Gastroesophageal sphincter (tissue), 4 donors: ENCODE data around the gene CYP8B1.

GRCh38 chr3:41681271-41682034, 280.4 kb downstream of the ULK4 start:
- PRO-cap = no peak
- RAMPAGE, long total RNA, 4 experiments = no peak in any of the 4 experiments

DNA sequence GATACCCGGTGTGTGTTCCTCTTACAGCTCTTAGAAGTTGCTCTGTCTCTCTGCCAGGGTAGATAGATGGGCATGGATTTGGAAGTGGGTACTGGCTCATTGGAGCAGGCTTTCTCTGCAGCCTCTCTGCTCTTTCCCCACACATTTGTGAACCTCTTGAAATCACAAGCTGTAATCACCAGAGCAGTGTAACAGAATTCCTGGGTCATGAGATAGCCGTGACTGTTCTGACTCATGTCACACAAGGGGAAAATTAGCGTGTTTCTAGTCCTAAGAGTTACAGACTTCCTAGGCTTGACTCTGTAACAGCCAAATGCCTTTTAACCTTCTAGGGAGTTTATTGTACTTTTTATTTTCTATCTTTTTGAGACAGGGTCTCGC, 54.8 kb upstream of the TRAK1 start:
- PRO-cap = unidirectional peak, minus-strand start at position 147 of the sequence
- RAMPAGE, long total RNA, 4 experiments = no peak in any of the 4 experiments

DNA sequence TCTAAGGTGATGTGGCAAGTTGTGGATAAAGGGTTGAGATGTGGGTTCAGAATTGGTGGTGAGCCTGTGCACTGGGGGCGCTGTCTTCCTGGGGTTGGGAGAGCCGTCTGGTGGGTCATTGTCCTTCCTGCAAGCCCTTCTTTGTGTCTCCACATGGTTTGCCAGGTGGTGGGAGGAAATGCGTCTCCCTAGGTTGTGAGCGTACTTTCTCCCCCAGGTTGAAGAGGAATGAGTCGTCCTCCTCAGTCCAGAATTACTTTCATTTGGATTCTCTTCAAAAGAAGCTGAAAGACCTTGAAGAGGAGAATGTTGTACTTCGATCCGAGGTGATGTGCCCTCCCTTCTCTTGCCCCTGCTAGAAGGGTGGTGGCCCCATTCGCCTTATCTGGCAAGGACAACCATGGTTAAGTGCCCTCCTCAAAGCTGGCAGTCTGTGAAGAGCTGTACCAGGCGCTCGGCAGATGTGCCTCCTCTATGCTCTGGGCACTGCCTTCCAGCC, 77.1 kb downstream of the CCK start:
- PRO-cap = no peak
- RAMPAGE, long total RNA, 4 experiments = no peak in any of the 4 experiments

DNA sequence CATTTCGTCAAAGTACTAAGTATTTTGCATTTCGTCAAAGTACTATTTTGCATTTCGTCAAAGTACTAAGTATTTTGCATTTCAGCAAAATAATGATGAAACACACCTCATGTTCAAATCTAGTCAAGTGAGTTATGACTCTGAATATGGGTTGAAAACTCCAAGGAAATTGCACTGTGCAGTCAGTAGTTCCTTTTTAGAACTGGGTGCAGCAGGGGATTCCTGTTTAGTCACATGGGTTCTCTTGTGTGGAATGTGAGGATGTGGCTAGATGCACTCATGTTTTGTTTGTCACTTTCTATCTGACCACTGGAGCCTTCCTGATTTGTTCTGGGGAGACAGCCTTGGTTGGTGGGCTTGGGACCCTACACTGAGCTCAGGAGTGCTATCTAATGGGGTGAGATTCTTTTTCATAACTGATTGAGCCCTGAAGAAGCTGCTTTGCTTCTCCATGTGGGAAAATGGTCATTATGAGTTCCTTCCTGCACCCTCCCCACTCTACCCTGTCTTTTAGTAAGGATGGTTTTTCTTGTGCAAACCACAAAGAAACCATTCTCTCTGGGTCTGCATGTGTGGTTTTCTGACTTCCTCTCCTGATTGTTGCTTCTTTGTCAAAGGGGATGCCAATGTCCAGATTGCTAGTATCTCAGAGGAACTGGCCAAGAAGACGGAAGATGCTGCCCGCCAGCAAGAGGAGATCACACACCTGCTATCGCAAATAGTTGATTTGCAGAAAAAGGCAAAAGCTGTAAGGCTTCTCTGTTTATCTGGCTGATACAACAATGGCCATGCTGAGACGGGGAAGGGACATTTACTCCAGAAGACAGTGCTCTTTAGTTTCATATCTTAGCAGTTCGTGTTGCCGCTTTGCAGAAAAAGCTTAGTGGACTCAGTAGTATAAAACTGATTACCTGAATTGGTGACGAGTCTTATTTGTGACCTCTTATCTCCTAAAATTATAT, 73.2 kb downstream of the CCK start:
- PRO-cap = no peak
- RAMPAGE, long total RNA, 4 experiments = no peak in any of the 4 experiments

GRCh38 chr3:42223995-42224530, 41.9 kb downstream of the CCK start:
- PRO-cap = no peak
- RAMPAGE, long total RNA, 4 experiments = no peak in any of the 4 experiments

DNA sequence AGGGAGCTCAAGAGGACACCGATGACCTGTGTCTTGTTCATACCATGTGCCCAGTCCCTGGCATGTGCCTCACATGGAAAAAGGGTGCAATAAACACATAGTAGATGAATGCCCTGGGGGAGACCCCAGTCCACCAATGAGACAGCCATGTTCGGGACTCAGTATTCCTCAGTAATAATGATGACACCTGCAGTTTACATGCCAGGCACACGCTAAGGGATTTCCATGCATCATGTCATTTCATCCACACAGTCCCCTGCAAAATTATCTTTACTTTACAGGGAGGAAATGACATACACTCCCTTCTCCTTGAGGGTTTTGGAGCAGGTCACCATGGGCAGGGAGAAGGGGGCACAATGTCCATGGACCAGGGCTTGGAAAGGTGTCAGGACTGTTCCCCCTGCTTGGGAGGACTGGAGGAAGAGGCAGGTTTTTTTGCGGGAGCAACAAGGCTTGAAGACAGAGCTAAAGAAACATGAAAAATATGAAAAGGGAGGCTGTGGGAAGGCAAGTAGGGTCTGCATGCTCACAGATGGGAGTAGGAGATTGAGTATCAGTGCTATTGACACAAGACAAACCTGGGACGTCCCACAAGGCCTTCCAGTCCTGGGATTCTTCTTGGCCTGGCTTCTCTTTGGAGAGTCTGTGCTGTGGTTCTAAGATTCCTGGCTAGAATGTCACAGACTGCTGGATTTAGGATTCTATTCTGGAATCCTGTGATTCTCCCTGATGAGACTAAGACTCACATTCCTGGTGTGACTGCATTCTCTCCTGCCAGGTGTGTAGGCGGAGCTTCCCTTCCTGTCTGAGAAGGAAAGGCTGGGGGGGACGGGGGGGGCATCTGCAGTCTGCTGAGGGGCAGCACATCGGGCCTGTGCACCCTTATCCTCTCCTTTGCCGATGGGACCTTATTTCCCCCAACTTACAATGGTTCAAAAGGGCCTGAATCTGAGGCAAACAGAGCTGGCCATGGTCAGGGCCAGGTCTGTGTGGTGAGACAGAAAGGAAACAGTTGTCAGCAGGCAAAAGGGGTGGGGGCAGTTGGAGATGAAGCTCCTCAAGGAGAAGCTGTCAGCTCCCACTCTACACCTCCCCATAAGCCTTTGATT, 30.5 kb downstream of the VIPR1 start:
- PRO-cap = no peak
- RAMPAGE, long total RNA, 4 experiments = no peak in any of the 4 experiments

GRCh38 chr3:42658138-42659316, 5.0 kb downstream of the ZBTB47 start:
- PRO-cap = no peak
- RAMPAGE, long total RNA, 4 experiments = no peak in any of the 4 experiments

GRCh38 chr3:42746366-42746899, 26.6 kb downstream of the CCDC13 start:
- PRO-cap = bidirectional peak, plus-strand start at chr3:42746690, minus-strand start at chr3:42746604
- RAMPAGE, long total RNA, 4 experiments = no peak in any of the 4 experiments

DNA sequence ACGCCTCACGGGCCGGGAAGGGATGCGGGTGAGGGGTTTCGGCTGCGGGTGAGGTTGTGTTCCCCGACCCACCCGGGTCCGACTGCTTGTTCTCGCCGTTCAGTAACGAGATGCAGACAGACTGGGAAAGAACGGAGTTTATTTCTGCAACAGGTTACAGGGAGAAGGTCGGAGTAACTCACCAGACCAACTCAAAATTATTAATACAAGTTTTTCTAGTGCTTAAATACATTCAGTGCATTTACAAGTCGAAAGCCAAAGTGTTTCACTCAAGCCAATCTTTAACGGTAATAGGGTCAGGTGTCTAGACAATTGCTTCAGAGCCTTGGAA, 492 bp upstream of the HIGD1A start:
- PRO-cap = no peak
- RAMPAGE, long total RNA, 4 experiments = no peak in any of the 4 experiments

- PRO-cap = no peak
- RAMPAGE, long total RNA, 4 experiments = no peak in any of the 4 experiments
These were observed 10.2 kb downstream of the ACKR2 start for GRCh38 chr3:42819440-42819816.

DNA sequence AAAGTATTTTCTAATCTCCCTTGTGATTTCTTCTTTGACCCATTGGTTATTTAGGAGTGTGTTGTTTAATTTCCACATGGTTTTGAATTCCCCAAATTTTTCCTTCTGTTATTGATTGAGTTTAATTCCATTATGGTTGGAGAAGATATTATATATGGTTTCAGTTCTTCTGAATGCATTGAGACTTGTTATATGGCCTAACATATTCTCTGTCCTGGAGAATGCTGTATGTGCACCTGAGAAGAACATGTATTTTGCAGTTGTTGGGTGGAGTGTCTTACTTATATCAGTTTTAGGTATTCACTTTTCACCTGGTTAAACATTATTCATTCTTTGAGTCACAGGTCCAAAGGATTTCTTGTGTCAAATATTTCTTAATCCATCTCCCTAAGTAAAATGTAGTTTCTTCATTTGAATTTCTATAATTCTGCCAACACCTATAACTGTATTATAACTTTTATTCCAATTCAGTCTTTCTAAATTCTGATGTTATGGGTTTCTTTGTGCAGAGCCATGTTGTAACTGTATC, 17.8 kb downstream of the ACKR2 start:
- PRO-cap = no peak
- RAMPAGE, long total RNA, 4 experiments = no peak in any of the 4 experiments

DNA sequence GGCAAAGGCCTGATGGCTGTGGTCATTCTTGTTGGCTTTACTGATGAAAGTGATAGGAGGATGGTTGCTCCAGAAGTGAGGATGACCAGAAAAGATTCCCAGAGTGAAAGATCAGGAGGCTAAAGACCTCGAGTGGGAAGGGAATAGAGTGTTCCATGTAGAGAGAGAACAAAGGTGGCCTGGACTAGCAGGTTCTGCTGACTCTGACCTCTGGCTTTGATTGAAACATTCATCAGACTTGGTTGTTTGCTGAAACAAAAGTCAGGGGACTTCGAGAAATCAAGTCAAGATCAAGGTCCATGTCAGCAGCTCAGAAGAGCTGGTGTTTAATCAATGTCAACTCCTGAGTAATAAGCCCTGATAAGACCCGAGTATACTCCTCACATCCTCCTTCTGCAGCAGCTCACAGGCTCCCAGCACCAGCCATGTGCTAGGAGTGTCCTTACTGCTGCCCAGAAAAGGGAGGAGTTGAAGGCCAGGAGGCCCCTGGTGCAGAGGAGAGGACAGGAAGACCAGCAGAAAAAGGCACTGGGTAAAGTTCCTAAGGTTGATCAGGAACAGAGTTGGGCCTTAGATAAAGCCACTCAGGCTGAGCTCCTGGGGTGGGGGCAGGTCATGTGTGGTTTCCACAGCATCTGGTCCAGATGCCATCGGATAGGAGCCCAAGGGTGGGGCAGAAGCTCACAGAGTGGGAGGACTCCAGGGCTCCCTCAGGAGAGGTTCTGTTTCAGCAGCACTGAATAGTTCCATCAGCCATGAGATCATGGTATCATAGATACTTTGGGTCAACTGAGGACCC, 19.8 kb downstream of the CYP8B1 start:
- PRO-cap = no peak
- RAMPAGE, long total RNA, 4 experiments = no peak in any of the 4 experiments

GRCh38 chr3:42875725-42876411, at the start of gene CYP8B1:
CYP8B1 (minus strand) TSS chr3:42875879.
- PRO-cap = no peak
- RAMPAGE, long total RNA, 4 experiments = no peak in any of the 4 experiments

DNA sequence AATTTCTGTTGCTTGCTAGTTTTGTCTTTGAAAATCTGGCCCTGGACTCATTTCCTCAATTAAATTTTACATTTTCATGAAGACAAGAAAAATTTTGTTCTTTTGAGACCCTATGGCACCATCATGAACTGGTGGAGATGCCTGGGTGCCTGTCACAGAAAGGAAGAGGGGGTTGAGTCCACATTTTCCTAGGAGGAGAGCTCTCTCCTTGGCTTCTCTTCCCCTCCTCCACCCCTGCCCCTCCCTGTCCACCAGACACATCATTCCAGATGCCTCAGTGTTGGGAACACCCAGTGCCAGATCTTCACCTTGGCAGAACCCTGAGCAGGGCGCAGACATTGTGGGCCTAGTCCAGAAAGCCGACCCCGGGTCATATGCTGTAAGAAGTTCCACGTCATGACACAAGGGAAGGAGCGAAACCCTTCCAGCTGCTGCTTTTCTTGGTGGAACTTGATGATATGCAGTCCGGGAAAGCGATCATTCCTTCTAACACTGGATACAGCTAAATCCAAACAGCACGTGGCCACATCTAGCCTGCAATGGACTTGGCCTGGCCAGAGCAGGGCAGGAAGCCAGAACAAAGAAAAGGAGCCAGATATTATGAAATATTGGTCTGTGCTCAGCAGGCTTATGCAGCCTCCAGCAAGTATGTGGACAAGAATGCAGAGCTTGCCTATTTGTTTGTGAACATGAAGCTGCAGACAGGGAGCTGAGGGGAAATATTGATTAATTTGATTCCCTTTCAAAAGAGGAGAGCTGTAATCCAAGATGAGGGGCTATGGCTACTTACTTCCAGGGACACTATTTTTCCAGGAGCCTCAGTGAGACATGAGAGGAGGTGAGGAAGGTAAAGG, 22.0 kb downstream of the GASK1A start:
- PRO-cap = bidirectional peak, plus-strand start at position 635 of the sequence, minus-strand start at position 460 of the sequence
- RAMPAGE, long total RNA, 4 experiments = start-site peak on the plus strand in 1 of 4 experiments, centred at position 291 of the sequence, 5 reads per replicate

DNA sequence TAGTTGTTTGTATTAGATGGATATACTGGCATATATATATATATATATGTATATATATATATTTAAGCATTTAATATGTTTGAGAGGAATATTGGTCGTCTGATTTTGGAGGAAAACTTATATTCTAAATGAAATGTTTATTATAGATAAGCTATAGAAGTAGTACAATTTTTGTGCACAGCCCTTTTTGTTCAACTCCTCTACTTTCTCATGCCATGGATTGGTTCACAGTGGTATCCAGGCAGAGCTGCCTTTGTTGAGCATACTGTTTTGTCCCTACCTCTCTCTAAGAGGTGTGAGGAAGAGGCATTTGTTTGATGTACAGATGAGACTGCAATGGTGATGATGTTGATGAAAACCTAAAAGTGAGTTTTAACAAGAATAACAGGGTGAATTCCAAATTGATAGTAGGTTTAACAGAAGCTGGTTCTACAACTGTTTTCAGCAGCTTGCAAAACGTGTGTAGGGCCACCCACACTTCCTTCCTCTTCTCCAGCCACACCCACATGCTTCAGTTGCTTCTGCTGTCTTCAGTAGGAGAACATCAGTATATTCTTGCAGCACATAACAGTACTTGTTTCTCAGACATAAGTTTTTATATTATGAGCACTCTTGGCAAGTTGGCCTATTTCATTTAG, 10.2 kb downstream of the SNRK start:
- PRO-cap = no peak
- RAMPAGE, long total RNA, 4 experiments = no peak in any of the 4 experiments

DNA sequence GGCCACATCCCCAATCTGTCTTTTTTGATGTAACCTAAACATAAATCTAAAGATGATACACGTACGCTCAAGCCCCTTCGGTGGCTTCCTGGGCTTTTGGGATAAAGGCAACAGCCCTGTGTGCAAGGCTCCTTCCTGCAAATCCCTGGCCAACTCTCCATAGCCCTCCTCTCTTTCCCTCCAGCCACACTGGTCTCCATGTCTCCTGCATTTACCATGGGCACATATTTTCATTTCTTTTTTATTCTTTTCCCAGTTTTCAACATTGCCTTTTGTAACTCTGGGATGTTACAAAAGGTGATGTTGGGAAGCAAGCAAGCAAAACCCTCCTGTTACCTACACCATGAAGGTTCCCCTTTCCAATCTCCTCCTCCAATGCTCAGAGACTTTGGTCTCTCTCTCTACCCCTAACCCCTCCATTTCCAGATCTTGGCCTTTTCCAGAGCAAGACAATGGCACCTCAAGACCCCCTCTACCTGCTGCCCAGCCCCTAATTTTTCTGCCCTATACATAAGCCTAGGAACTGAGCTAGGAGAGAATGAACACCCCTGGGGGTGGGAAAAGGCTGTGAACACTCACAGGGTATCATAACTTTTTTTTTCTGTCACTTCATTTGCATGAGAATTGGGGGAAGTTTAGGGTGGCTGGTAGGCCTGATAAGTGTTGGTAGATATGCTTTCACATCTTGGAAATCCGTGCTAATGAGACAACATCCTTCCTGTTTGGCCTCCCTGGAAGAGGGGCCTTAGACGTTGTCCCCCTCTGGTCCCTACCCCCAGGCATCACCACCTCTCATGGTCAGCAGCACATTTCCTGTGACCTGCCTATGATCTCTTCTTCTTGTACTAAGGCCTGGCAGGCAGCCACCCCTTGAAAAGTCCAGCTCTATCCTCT, 107.4 kb downstream of the SNRK start:
- PRO-cap = no peak
- RAMPAGE, long total RNA, 4 experiments = no peak in any of the 4 experiments

GRCh38 chr3:43417099-43417905, 131.0 kb downstream of the SNRK start:
- PRO-cap = no peak
- RAMPAGE, long total RNA, 4 experiments = no peak in any of the 4 experiments

DNA sequence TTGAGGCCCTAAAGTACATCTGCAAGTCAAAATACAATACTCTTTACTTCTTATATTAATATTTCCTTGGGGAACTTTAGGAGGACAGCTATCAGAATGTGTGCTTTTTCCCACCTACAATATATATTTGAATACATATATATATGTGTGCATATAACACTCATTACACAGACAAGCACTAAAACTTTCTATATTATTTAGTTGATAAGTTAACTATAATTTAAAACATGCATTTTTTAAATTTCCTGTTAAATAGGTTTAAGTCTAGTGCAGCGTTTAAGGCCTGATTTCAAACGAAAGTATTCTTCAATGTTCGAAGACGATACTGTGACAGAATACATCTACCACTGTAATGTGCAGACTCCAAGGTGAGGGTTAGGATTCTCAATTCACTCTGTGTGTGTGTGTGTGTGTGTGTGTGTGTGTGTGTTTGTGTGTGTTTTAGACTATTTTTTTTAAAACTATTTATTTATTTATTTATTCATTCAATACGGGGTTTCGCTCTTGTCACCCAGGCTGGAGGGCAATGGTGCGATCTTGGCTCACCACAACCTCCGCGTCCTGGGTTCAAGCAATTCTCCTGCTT, 24.0 kb downstream of the ABHD5 start:
- PRO-cap = no peak
- RAMPAGE, long total RNA, 4 experiments = no peak in any of the 4 experiments

GRCh38 chr3:43733637-43734494, 43.1 kb downstream of the ABHD5 start:
- PRO-cap = no peak
- RAMPAGE, long total RNA, 4 experiments = no peak in any of the 4 experiments

DNA sequence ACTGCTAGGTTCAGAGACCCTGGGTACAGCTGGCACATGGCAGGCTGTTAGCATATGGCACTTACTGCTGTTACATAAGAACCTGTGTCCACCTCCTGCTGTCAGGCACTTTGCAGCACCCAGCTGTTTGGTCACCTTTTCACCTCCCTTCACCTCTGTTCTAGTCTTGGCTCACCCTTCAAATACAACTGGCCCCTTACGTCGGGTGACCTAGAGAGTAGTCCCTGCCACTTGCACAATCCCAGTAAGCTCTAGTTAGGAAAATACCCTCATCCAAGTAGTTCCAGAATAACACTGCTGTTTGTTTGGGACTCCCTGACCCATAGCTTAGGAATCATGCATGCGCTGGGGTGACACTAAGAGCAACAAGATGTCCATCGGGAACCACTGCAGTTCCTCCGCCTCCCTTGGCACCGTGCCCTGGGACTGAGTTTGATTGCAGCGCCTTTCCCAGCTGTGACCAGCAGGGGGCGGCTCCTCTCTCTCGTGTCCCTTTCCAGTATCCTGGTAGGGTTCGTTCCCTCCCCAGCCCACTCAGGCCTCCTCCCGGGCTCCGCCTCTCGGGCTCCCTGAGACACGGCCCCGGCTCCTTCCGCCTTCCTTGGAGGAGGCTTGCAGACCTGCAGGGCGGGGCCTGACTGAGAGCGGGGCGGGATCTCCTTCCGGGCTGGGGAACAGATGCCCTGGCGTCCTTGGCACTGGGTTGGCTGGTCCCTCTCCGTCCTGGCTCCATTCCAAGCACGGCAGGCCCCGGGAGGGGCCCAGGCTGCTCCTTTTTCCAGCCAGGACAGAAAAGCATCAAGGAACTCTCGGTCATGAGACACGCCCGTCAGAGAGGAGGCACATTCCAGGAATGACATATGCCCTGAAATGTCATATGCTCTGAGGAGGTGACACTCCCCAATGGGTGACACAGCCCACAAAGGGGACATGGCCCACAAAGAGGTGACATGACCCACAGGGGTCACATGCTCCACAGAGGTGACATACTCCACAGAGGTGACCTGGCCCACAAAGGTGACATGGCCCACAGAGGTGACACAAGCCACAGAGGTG, 78.7 kb downstream of the ABHD5 start:
- PRO-cap = no peak
- RAMPAGE, long total RNA, 4 experiments = no peak in any of the 4 experiments